Cerebral cortex (tissue), 2 donors: ENCODE data around the gene TEX26.

- PRO-cap, 2 experiments: no peak in any of the 2 experiments
Observed at GRCh38 chr13:28693522-28694147, 25.1 kb downstream of the SLC46A3 start.

DNA sequence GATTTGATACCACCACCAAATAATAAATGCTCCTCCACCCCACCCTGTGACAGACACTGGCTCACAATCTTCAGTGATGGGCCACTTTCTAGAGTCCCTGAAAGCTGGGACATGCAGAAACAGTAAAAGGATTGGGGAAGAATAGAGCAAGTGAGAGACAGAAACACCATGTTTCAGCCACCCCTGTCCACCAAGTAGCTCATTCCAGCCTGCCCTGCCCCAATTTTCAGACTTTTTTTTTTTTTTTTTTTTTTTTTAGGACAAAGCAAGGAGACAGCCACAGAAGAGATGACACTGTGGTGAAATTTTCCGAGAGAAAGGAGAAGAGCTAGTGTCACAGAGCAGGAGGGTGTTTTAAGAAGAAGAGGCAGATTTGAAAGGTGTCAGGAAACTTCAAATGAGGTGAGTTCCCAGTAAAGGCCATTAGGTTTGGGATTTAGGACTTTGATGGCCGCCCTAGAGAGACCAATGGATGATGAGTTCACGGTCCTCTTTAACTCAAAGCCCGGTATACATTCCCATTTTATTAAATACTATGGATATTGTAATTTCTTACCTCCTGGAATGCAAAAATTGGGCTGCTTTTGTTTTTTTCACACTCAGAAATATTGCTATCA, 1.4 kb downstream of the SLC46A3 start:
- PRO-cap, 2 experiments: no peak in any of the 2 experiments

DNA sequence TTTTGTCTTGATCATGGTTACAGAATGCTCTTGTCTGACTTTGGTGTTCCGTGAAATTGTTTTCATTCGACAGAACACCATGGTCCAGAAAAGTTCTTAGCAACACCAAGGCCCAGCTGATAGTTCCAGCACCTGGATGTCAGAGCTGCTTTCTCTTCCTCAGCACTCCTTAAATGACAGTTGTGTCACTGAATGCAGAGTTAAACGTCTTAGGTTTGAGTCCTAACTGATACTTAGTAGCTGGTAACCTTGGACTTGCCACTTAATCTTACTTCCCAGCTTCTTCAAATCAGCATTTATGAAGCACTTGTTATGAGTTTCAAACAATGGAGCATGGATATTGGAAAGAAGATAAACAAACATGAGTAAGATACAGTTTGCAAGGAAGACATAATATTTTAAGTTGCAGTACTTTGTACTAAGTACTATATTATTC, 1.2 kb upstream of the SLC46A3 start:
- PRO-cap, 2 experiments: peak in 1 of 2 experiments; most common minus-strand start position 175 of the sequence (in 1)

- PRO-cap, 2 experiments: no peak in any of the 2 experiments
Observed at GRCh38 chr13:28983521-28983987, 163.4 kb downstream of the MTUS2 start.

GRCh38 chr13:29438267-29439191, 157.0 kb downstream of the SLC7A1 start:
- PRO-cap, 2 experiments: no peak in any of the 2 experiments

- PRO-cap, 2 experiments: no peak in any of the 2 experiments
Observed at GRCh38 chr13:29810365-29811063, 39.9 kb downstream of the UBL3 start.

- PRO-cap, 2 experiments: no peak in any of the 2 experiments
Observed at GRCh38 chr13:29833480-29833822, 17.0 kb downstream of the UBL3 start.

- PRO-cap, 2 experiments: no peak in any of the 2 experiments
Observed at GRCh38 chr13:29925221-29925815, 74.9 kb upstream of the UBL3 start.

DNA sequence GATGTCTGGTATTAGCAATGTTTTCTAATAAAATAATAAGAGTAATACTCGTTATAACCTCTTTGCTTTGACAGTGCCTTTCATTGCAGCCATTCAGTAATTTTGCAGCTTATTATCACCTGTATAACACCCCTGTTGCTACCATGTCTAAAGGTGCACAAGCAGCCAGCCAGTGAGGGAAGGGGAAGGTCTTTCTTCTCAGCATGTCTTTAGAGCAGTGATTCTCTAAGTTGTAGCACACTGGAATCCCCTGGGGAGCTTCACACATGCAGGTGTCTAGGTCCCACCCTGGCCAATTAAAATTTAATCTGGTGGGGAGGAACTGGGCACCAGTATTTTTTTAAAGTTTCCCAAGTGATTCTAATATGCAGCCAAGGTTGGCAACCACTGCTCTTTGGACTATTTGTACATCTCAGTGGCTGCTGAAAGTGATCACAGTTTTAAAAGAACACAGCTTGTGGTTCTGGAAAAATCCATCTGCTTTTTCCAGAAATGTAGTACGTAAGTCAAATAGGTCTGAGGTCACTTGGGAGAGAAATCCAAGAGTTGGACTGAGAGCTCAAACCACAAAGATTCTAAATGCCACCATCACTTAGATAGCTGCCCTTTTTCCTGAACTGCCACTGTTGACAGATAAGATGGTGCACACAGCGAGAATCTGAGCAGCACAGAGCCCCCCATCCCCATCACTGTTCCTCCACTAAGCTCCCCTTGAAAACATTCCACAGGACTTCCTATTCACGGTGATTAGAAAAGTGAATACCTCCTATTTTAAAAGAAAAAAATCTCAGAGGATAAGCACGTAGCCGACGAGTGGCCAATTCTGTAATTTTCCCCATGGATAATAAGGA, 10.7 kb upstream of the KATNAL1 start:
- PRO-cap, 2 experiments: no peak in any of the 2 experiments

- PRO-cap, 2 experiments: peak in 1 of 2 experiments; most common plus-strand start chr13:30363165 (in 1); most common minus-strand start chr13:30362890 (in 1)
Observed at GRCh38 chr13:30362585-30363216, 55.4 kb upstream of the KATNAL1 start.

DNA sequence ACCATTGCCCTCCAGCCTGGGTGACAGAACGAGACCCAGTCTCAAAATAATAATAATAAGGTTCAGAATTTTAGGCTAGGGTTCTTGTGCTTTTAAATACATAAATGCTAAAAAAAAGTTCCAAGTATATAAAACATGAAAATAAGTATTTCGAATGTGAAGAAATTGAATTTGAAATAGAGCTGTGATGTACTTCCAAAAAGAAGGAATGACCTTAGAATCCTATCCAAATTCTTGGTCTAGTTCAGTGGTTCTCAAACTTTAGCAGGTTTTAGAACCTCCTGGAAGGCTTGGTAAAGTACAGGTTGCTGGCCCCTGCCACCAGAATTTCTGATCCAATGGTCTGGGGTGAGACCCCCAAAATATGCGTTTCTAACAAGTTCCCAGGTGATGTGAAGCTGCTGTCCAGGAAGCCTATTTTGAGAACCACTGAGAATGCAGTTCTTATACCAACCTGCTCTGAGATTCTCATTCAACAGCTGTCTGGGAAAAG, 51.2 kb upstream of the HMGB1 start:
- PRO-cap, 2 experiments: no peak in any of the 2 experiments

DNA sequence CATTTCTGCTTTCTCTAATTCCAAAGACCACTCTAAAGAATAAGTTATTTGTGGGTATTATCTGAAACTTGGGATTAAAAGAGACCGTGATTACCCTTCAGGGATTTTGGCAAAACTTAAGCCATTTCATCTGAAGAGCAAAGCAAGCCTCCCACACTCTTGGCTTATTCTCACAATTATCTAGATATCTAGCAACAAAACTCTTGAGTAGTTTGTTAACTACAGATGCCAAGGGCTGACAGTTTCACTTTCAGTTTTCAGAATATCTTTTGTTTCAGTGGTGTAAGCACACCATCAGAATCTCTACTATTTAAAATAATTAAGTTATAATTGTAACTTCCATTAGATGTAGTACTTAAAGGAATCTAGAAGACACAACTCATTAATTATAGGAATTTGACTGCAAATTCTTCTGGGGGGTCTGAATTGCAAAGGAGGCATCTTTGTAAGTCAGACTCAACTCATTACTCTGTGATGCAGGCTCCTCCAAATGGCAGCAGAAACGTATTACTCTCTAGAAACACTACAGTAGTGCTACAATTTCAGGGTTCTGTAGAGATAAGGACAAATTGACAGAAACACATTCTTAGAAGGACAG, 44.9 kb upstream of the USPL1 start:
- PRO-cap, 2 experiments: no peak in any of the 2 experiments

DNA sequence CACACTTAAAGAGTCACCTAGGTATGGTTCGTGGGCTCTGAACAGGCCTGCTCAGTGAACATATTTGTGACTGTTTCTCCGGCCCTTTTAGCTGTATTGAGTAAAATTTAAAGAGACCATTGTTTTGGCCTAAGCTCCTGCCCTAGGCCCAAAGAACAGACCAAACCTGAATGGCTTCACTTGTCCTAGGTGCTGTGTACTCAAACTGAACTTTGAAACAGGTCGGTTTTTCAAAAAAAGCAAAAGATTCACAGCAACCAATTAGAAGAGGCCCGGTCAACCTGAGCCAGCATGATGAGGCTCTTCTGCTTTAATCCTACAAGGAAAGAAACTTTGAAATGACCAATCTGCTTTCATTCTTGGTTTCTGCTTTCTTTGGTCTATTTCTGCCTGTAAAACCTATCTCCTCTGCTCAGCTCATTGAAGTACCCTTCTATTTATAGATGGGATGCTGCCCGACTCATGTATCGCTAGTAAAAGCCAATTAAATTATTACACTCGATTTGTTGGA, 50.6 kb downstream of the USPL1 start:
- PRO-cap, 2 experiments: no peak in any of the 2 experiments

GRCh38 chr13:30908230-30909043, 2.4 kb downstream of the MEDAG start:
- PRO-cap, 2 experiments: no peak in any of the 2 experiments

DNA sequence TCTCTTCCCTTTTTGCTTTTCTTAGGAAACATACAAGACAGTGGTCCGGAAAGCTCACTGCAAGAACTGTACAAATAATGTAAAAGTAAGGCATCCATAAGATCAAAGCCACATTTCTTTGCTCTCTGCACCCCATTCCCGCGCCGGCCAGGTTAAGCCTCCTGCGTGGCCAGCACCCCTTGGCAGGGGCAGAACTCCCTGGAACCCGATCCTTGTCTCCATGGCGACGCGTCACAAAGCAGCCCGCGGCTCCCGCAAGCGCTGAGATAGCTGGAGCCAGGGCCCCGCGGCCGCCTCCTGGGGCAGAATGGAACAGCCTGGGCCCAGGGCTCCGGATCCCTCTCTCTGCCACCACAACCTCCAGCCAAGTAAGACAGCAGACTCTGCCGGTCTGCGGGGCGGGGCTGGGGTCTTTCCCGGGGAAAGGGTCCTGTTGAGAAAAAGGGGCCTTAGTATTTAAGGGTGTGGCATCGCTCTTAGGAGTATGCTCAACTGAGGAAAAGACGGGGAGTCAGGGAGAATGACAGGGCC, at the start of gene TEX26:
Gene TEX26 (plus strand): TSS at position 248 of the 531 bp plus-strand sequence.
- PRO-cap, 2 experiments: no peak in any of the 2 experiments

- PRO-cap, 2 experiments: no peak in any of the 2 experiments
Observed at GRCh38 chr13:30979357-30979600, 46.8 kb downstream of the TEX26 start.

DNA sequence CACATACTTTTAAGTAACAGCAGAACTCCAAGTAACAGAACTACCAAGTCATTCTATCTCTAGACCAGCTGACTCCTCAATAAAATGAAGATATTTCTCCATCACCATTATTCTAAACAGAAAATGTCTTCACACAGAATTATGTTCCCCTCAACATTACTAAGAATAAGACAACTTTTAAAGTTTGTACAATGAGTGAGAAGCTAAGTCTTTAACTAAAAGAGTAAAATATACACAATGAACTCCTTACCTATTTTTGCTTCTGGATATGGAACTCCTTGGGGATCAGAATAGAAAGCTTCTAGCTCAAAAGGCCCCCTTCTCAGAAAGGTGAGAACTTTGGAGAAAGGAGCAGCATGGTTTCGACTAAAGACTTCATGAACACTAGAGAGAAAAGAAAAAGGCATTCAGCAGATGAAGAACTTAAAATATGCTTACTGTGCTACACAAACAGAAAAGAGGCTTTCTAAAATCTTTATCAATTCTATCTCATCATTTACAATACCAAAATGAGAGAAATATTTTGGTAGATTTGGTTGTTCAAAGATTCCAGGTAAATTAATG, 13.9 kb downstream of the HSPH1 start:
- PRO-cap, 2 experiments: no peak in any of the 2 experiments

GRCh38 chr13:31951130-31951608, 80.4 kb upstream of the FRY start:
- PRO-cap, 2 experiments: no peak in any of the 2 experiments

GRCh38 chr13:32150312-32150599, 118.7 kb downstream of the FRY start:
- PRO-cap, 2 experiments: no peak in any of the 2 experiments

- PRO-cap, 2 experiments: no peak in any of the 2 experiments
Observed at GRCh38 chr13:32206031-32206775, 109.0 kb downstream of the ZAR1L start.